IMR-90 (cell line): ENCODE measurements around the genes TIMM17A, RNPEP, PTPN7 and LGR6.

DNA sequence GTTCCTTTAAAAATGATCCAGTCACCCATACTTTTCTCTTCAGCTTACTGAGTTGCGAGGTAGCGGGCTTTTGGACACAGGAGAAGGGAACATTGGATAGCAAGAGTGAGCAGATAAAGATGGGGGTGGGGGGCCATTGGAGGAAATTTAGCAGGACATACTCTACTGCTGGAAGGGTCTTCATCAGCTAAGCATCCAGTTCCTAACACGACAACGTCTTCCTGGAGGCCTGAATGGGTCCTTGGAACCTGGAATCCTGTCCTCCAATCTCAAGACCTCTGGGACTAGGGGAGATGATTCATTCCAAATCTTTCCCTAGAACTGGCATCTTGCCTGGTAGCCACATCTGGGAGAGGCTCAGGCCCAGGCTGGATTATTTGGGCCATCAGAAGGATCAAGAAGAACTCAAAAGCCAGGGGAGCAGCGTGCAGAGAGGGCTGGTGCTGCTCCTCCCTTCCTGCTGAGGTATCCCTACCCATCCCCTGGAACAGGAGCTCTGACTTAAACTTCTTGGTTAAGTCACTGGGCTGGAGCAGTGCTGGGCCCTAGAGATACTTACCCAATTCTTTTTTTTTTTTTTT lies 2.7 kb upstream of the PHLDA3 start:
- RRBS: no CpG with 5 or more reads among the region's 5 CpGs
CAGE:
- cytosol, long polyA plus RNA: no peak
- long polyA plus RNA: no peak
- nucleus, long polyA plus RNA: no peak

GRCh38 chr1:201499997-201500282 lies 7.0 kb downstream of the CSRP1 start:
- RRBS: no CpG with 5 or more reads among the region's 2 CpGs
CAGE:
- cytosol, long polyA plus RNA: no peak
- long polyA plus RNA: no peak
- nucleus, long polyA plus RNA: no peak

DNA sequence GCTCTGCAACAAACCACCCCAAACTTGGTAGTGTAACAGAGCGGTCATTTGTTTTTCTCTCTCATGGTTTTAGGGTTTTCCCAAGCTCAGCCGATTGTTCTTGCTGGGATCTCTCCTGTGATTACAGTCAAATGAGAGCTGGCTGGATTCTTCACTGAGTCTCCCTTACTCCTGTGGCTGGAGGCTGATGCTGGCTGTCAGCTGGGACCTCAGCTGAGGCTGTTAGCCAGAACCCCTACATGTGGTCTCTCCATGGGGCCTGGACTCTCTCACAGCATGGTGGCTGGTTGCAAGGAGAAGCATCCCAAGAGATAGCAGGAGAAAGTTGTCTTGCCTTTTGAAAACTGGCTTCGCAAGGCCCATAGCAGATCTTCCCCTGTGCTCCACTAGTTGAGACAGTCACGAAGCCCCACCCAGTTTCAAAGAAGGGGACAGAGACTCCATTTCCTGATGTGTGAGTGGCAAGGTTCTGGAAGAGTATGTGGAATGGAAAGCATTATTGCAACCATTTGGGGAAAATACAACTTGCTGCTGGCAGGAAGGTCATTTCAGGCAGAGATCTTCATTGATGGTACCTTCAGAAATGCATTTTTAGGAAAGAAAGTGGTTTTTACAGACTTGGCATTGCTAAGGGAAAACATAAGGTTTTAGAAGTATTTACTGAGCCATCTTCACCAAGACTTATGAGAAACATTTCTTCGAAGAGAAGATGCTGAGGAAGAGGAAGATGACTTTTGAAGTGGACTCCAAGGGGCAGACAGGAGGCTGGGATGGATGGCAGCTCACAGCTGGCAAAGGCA lies 7.5 kb upstream of the CSRP1 start:
- RRBS: no CpG with 5 or more reads among the region's 5 CpGs
CAGE:
- cytosol, long polyA plus RNA: no peak
- long polyA plus RNA: no peak
- nucleus, long polyA plus RNA: no peak

- RRBS: 91% methylated on average over 2 of the region's 16 CpGs
CAGE:
- cytosol, long polyA plus RNA: no peak
- long polyA plus RNA: no peak
- nucleus, long polyA plus RNA: no peak
Measured at GRCh38 chr1:201597512-201598296, 58.8 kb downstream of the NAV1 start.

- RRBS: 11% methylated on average over 6 of the region's 18 CpGs
CAGE:
- cytosol, long polyA plus RNA: no peak
- long polyA plus RNA: no peak
- nucleus, long polyA plus RNA: no peak
Measured at GRCh38 chr1:201889356-201889837, 699 bp downstream of the SHISA4 start.

DNA sequence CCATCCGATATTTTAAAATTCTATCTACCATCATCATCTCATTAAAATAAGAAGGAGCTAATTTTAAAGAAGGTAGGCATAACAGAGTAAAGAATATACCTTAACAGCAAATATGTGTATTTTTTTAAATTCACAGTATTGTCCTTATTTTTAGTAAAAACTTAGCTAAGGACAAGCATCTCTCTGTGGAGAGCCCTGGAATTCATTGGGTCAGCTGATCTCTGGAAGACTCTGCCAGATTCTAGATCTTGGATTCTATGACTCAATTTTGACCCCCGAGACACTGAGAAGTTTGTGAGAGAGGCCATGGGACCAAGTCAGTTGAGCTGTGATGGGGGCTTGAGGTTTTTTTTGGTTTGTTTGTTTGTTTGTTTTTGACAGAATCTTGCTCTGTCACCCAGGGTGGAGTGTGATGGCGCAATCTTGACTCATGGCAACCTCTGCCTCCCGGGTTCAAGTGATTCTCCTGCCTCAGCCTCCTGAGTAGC lies 13.4 kb downstream of the SHISA4 start:
- RRBS: no CpG with 5 or more reads among the region's 4 CpGs
CAGE:
- cytosol, long polyA plus RNA: no peak
- long polyA plus RNA: no peak
- nucleus, long polyA plus RNA: no peak

DNA sequence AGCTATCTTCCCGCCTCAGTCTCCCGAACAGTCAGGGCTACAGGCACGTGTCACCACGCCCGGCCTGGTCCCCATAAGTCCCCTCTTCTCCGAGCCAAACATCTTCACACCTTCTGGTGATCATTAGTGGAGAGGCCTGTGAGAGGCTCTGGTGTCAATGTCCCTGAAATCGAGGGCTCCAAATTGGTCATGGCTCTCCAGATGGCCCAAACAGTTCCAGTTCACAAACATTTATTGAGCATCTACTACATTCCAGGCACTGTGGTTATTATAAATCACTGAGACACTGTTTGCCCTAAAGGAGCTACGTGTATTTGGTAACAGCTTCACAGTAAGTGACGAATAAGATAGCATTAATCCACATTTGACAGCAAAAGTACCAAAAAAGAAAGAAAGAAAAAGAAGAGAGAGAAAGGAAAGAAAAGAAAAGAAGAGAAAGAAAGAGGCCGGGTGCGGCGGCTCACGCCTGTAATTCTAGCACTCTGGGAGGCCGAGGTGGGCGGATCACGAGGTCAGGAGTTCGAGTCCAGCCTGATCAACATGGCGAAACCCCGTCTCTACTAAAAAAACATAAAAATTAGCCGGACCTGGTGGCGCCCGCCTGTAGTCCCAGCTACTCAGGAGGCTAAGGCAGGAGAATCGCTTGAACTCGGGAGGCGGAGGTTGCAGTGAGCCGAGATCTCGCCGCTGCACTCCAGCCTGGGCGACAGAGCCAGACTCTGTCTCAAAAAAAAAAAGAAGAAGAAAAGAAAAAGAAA lies 759 bp upstream of the TIMM17A start:
- RRBS: no CpG with 5 or more reads among the region's 29 CpGs
CAGE:
- cytosol, long polyA plus RNA: no peak
- long polyA plus RNA: no peak
- nucleus, long polyA plus RNA: no peak

- RRBS: 0% methylated on average over 2 of the region's 30 CpGs
CAGE:
- cytosol, long polyA plus RNA: start-site peak on the plus strand at chr1:201955506-201955525, 33 and 654 reads in 2 replicates
- long polyA plus RNA: start-site peak on the plus strand at chr1:201955506-201955525, 214 and 697 reads in 2 replicates
- nucleus, long polyA plus RNA: start-site peak on the plus strand at chr1:201955500-201955524, 97 and 95 reads in 2 replicates
Measured at GRCh38 chr1:201955123-201955610, at the start of gene TIMM17A. Gene TIMM17A, plus strand, starts transcription at chr1:201955503.

DNA sequence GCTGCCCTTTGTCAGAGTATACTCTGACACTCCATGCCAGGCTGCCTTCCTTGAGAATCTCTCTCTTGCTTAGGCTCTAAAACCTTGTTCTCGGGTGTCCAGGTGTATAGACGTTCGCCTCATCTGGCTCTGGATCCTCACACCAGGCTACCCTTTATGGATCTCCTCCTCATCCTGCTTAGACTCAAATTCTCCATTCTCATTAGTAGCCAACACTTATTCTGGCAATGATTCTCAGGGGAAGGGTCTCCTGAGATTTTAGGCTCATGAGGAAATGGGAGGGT lies 6.5 kb downstream of the TIMM17A start:
- RRBS: no CpG with 5 or more reads among the region's 3 CpGs
CAGE:
- cytosol, long polyA plus RNA: no peak
- long polyA plus RNA: no peak
- nucleus, long polyA plus RNA: no peak

- RRBS: 2% methylated on average over 21 of the region's 46 CpGs
CAGE:
- cytosol, long polyA plus RNA: start-site peak on the plus strand at chr1:201982636-201982661, 71 and 313 reads in 2 replicates
- long polyA plus RNA: start-site peak on the plus strand at chr1:201982636-201982663, 79 and 471 reads in 2 replicates
- nucleus, long polyA plus RNA: start-site peak on the plus strand at chr1:201982644-201982667, 49 and 116 reads in 2 replicates
Measured at GRCh38 chr1:201982433-201982824, at the start of gene RNPEP. Gene RNPEP, plus strand, starts transcription at chr1:201982648.

DNA sequence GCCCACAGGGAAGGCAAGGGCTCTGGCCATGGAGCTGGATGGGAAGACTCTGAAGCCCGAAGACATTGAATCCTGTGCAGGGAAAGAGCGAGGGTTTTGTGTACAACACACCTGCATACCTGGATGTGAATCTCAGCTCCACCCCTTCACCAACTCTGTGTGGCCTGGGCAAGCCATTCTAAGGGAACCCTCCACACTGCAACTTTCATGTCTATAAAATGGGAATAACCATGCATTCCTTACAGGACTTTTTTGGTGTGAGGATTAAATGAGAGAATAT lies 1.1 kb upstream of the ELF3 start:
- RRBS: no CpG with 5 or more reads among the region's 2 CpGs
CAGE:
- cytosol, long polyA plus RNA: no peak
- long polyA plus RNA: no peak
- nucleus, long polyA plus RNA: no peak

DNA sequence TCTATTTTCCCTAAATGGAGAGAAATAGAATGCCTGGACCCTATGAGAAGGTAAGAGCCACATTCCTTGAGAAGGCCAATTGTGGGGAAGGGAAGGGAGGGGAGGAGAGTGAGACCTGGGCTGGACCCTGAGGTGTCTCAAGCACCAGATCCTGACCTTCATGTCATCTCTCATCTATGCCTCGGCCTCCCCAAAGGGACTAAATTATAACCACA lies 34.2 kb upstream of the GPR37L1 start:
- RRBS: no CpG with 5 or more reads among the region's 1 CpG
CAGE:
- cytosol, long polyA plus RNA: no peak
- long polyA plus RNA: no peak
- nucleus, long polyA plus RNA: no peak

GRCh38 chr1:202133059-202133355 lies 10.3 kb downstream of the GPR37L1 start:
- RRBS: no CpG with 5 or more reads among the region's 13 CpGs
CAGE:
- cytosol, long polyA plus RNA: no peak
- long polyA plus RNA: no peak
- nucleus, long polyA plus RNA: no peak

DNA sequence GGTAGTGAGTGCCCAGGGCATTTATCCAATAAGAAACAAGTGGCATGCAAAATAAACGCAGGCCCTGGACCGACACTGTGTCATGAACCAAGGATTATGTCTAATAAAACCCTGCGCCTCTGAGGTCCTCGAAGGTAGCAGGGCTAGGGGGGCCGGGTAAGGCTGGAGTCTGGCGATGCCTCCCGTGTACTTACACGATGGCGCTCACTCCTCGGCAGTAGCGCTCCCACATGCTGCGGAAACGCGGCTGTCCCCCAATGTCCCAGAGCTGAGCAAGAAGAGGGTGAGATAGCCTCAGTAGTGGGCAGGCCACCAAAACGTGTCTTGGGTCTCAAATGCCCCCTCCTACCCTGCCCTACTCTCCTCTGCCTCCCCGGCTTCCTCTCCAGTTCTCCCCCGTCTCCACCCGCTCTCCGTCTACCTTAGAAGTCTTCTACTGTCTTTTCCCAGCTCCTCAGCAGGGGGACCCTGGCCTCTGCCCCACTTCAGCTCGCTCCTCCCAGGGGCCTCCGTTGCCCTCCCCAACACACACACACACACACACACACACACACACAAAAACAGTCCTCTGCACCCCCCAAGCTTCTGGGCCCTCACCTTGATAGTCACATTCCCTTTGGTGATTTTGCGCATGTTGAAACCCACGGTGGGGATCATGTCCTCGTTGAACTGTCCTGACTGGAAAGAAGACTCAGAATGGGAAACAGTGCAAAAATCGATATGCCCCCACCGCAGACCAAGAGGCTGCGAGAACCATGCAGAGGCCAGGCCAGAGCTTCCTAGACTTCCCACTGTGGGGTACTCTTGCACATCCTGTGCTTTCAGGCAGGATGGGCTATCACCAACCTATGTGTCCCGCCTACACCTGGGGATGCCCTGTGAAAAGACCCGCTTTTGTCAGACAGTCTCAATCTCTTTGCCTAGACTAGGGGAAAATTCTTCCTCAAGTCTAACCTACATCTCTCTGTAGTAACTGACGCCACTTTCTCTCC lies 6.5 kb downstream of the ARL8A start:
- RRBS: no CpG with 5 or more reads among the region's 30 CpGs
CAGE:
- cytosol, long polyA plus RNA: no peak
- long polyA plus RNA: no peak
- nucleus, long polyA plus RNA: no peak

DNA sequence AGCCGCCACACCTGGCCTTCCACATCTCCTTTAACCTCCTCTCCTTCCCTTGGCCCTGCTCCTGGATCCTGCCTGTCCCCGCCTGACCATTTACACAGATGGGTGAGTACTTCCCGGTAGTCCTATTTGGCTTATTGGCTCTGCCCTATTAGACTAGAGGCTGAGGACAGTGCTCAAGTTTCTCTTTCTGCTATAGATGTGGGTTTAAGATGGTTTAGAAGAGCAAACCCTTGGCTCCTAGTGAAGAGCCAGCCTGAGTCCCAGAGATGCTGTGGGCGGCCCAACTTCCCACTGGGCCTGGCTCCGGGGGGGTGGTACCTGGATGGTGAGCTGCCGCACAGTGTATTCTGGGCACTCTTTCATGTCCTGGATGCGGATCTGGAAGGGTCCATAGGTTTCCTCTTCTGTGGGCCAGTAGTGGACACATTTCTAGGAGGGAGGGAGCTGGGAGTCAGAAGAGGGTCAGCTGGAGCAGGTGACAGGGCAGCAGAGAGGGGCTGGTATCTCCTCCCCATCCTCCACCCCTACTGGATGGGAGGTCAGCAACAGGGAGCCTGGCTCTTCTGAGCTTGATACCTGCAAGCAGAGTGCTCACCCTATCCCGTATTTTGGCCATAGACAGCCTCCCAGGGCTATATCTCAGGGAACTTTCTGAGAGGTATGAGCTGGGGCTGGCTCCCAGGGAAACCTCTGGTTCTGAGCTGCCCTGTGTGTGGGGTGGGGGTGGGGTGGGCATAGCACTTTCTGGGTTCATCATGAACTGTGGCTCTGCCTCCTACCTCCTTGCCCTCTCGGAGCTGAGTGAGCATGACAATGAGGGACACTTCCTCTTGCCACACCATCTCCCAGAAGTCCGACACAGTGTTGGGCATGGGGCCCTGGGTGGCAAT lies 6.8 kb downstream of the PTPN7 start:
- RRBS: no CpG with 5 or more reads among the region's 10 CpGs
CAGE:
- cytosol, long polyA plus RNA: no peak
- long polyA plus RNA: no peak
- nucleus, long polyA plus RNA: no peak

- RRBS: no CpG with 5 or more reads among the region's 9 CpGs
CAGE:
- cytosol, long polyA plus RNA: no peak
- long polyA plus RNA: no peak
- nucleus, long polyA plus RNA: no peak
Measured at GRCh38 chr1:202155192-202155915, 5.0 kb downstream of the PTPN7 start.

DNA sequence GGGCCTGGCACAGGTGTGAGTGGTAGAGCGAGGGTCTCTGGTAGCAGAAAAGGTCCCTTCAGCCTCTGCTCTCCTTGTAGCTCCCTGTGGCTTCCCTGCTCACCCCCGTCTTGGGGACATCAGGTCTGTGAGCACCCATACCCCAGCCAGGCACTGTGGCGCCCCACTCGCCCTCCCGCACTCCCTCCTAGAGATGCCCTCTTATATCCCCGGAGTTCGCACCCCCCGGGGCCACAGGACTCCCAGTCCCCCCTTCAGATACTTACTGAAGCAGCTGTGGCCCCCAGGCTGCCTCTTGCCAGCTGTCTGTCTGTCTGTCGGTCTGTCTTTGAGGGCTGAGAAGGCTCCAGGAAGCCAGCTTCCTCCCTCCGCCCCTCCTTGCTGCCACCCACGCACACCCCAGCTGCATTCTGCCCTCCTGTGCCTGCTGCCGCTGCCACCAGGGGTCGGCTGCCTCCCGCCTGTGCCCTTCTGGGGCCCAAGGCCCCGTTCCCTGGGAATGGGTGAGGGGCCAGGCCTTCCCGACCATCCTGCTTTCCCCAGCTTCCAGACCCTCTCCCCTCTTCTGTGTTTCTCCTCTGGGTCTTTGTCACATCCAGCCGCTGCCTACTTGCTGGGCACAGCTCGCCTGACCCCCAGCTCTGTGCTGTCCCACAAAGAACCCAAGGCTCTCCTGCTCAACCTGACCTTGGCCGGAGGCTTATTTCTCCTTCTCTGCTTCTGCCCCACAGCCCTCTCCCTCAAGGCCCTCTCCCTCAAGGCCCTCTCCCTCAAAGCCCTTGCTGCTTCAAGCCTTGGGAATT lies at the start of gene PTPN7:
Gene PTPN7 (minus strand): TSS at position 324 of the 803 bp plus-strand sequence.
- RRBS: no CpG with 5 or more reads among the region's 19 CpGs
CAGE:
- cytosol, long polyA plus RNA: no peak
- long polyA plus RNA: no peak
- nucleus, long polyA plus RNA: no peak

- RRBS: no CpG with 5 or more reads among the region's 22 CpGs
CAGE:
- cytosol, long polyA plus RNA: no peak
- long polyA plus RNA: no peak
- nucleus, long polyA plus RNA: no peak
Measured at GRCh38 chr1:202165293-202166229, 5.2 kb upstream of the PTPN7 start.

DNA sequence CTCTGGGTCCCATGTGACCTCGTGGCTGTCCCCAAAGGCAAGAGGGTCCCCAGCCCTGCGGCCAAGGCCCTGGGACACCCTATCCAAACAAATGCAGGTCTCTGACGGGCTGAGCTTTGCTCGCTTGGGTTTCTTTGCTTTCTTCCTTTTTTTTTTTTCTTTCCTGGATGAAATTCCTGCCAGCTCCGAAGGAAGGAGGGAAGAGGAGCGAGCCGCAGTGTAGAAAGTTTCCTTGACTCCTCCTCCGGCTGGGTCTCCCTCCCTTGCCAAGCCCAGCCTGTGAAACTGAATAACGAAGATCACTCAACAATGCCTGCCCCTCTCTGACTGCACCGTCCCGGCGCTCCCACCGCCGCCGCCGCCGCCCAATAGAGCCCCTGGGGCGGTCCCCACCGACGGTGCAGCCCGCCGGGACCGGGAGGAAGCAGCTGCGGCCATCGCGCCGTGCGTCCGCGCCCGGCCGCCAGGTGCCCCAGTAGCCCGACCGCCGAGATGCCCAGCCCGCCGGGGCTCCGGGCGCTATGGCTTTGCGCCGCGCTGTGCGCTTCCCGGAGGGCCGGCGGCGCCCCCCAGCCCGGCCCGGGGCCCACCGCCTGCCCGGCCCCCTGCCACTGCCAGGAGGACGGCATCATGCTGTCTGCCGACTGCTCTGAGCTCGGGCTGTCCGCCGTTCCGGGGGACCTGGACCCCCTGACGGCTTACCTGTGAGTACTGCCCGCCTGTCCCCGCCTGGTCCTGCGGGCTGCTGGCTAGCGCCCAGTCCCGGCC lies at the start of gene LGR6:
Gene LGR6 (plus strand): TSS at position 302 of the 768 bp plus-strand sequence.
- RRBS: 3% methylated on average over 42 of the region's 63 CpGs
CAGE:
- cytosol, long polyA plus RNA: no peak
- long polyA plus RNA: no peak
- nucleus, long polyA plus RNA: no peak

- RRBS: no CpG with 5 or more reads among the region's 5 CpGs
CAGE:
- cytosol, long polyA plus RNA: no peak
- long polyA plus RNA: no peak
- nucleus, long polyA plus RNA: no peak
Measured at GRCh38 chr1:202333710-202334385, 7.9 kb downstream of the UBE2T start.